Hepatocyte (in vitro differentiated cells and primary cell): ENCODE measurements around a stretch of chr16.

DNA sequence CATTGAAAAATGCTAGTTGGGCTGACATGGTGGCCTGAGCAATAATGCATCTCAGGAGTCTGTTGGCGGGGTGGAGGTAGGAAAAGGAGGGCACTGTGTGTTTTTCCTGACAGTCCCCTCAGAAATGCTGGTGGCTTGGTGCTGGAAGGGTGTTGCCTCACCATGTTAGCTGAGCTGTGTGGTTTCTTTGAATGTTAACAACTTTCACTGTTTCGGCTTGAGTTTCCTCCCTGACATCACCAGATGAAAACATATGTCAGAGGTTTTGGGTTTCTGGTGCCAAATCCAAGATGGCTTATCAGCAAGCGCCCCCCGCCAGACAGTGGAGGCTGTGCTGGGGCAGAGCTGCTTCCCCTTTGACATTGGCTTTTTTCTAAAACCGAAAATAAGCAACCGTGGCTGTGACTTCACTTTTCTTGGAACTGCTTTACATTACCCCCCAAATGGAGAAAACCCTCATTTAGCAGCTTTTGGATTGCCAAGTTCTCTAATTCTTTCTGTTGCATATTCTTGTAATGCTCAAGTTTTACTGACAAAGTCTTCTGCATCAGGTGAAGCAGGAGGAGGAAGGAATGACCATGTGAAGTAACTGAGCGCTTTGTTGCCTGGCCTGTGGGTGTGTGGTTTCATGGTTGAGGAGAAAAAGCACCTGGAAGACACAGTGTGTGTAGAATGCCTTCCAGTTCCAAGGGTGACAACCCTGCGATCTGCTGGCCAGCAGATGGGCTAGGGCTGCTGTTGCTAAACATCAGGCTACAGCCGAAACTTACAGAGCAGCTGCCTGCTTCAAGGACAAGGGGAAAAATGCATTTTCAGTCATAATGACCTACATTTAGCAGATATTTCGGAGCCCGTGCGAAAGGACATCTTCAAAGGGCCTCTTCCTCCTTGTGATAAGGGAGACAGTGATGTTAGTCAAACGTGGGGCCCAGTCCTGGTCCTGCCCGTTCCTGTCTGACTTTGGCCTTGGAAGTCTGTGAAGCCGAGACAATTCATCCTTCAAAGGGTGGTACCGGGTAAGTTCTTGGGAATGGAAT, 9.7 kb downstream of the RMI2 start:
- RAMPAGE, long total RNA, result no peak
- RRBS, result no CpG with 5 or more reads among the region's 16 CpGs

- RAMPAGE, long total RNA, result no peak
- RRBS, result no CpG with 5 or more reads among the region's 19 CpGs
These were observed 26.5 kb upstream of the ENSG00000188897 start for GRCh38 chr16:11553435-11554022.

DNA sequence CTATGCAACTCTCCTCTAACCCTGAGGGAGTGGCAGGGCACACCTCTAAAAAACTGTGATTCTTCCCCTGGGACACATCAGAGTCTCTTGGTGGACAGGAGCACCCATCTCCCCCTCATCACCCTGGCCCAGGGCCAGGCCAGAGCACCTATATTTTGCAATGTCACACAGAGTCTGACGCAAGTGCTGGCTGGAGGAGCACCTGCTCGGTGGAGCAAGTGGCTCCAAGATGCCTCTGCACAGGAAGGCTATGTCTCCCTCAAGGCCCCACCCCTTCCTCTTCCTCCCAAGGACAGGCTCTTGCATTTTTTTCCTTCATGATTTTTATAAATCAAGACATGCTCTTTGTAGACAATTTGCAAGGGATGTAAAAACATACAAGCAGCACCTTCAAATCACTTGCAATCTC, 13.3 kb downstream of the SNN start:
- RAMPAGE, long total RNA, result no peak
- RRBS, result no CpG with 5 or more reads among the region's 2 CpGs

- RAMPAGE, long total RNA, result no peak
- RRBS, result no CpG with 5 or more reads among the region's 10 CpGs
These were observed 19.4 kb downstream of the SNN start for GRCh38 chr16:11687523-11688157.

- RAMPAGE, long total RNA, result no peak
- RRBS, result no CpG with 5 or more reads among the region's 3 CpGs
These were observed 35.0 kb downstream of the TXNDC11 start for GRCh38 chr16:11707673-11707980.

DNA sequence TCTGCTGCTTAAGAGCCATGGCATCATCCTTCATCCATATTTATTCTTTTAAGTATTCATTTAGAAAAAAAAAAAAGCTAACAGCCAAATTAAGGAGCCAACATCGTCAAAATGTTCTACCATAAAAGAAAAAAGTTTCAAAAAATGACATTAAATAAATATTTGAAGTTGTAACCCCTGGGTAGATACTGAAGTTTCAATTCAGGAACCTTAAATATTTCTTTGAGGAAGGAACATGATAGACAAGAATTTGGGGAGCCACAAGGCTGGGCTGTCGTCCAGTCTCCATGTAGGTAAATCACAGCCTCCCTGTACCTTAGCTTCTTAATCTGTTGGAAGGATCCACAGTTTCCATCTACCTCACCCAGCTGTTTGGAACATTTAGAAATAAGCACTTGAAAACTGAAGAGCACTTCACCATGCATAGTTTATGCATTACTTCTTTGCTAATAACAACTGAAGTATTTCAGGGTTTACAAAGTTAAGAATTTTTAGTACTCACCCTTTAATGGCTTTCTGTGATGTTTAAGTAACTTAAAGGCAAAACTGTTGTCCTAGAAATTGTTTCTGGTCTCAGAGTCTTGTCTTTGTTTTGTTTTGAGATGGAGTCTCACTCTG, 17.3 kb downstream of the TXNDC11 start:
- RAMPAGE, long total RNA, result no peak
- RRBS, result no CpG with 5 or more reads among the region's 2 CpGs

- RAMPAGE, long total RNA, result no peak
- RRBS, result no CpG with 5 or more reads among the region's 6 CpGs
These were observed 12.3 kb downstream of the TXNDC11 start for GRCh38 chr16:11730170-11730901.

- RAMPAGE, long total RNA, result no peak
- RRBS, result no CpG with 5 or more reads among the region's 2 CpGs
These were observed 25.6 kb upstream of the TXNDC11 start for GRCh38 chr16:11768192-11768638.

DNA sequence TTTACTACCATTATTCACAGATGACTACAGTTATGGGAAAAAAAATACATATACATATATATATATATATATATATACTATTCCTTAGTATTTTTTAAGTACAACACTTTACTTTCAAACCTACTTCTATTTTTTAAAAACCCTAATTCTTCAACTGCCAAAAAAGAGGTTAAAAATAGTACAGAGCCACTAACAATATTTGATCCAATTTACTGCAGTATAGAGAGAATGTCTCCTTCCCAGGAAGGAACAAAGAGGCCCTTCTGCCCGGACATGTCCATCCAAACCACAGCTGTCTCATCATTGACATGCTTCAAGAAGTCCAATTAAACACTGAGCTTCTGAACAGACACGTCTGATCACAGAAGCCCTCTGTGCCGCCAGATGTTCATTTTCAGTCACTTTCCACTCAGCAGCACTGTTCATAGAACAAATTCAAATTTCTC, 15.4 kb downstream of the ZC3H7A start:
- RAMPAGE, long total RNA, result no peak
- RRBS, result no CpG with 5 or more reads among the region's 3 CpGs

- RAMPAGE, long total RNA, result no peak
- RRBS, result no CpG with 5 or more reads among the region's 14 CpGs
These were observed 2.2 kb downstream of the ZC3H7A start for GRCh38 chr16:11794511-11795533.

GRCh38 chr16:11797374-11798406, 632 bp upstream of the ZC3H7A start:
- RAMPAGE, long total RNA, result no peak
- RRBS, result 1% methylated on average over 23 of the region's 51 CpGs

- RAMPAGE, long total RNA, result no peak
- RRBS, result no CpG with 5 or more reads among the region's 17 CpGs
These were observed 1.8 kb downstream of the GSPT1 start for GRCh38 chr16:11913742-11914527.

DNA sequence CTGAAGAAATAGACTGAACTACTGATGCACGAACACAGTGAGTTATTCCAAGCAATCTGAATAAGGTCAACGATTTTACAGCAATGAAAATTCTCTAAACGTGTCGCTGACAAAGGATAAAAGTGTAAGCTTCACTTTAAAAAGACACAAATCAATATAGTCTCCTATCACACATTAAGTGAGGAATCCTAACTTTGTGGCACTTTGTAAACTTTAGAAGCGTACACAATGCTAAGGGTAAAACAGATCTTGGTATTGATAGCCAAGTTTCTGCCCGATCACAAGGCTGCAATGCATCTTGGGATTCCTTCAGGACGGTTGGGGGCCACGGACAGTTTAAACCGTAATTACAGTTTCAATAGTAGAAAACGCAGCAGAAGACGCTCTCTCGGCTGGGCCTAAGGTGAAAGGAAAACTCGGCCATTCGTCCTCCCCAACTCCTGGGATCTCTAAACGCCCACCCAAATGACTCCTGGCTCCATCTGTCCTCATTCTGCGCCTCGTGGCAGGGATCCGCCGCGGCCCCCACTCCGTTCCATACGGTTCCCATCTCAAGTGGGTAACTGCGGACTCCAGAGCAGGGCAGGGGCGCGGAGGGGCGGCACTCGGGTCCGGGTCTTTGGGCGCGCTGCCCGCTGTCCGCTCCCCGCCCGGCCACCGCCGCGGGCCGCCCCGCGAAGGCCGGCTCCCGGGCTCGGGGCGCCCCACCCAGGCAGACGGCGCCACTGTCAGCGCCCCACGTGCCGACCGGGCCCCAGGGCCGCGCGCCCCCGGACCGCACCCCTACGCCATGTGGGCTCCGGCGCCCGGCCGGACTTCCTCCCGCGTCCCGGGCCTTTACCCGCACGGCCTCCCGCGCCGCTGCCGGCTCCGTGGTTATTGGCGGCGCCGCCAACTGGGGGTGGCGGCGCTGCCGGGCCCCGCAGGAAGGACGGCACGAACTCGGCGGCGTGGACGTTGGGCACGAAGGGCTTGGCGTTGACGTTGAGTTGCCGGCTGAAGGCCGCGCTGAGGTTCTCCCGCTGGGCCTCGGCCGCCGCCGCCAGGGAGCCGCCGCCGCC, 898 bp downstream of the GSPT1 start:
- RAMPAGE, long total RNA, result no peak
- RRBS, result 1% methylated on average over 47 of the region's 97 CpGs

DNA sequence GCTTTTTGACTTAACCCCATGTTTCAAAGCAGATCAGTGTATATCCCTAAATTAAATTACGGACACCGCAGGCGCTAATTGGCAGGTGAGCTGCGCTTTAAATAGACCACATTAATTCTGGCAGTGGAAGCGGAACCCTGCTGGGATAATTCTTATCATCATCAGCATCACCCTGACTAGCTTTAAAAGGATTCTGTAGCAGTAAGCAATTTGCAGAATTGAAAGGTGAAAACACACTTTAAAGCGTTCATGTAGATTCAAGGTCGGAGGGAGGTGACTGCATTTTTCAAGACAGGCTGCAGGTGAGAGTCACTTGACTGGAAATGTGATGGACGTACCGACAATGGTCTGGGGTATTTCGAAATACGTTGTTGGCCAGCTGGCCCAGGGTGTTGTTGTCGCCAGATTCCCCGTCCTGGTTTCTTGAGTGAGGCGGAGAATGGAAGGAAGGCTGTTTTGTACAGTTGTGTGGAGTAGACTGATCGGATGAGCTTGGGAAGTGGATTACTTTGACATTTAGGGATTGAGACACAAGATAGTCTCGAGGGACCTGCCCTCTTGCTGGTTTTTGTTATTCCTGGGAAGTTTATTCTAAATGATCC, 62.1 kb downstream of the SNX29 start:
- RAMPAGE, long total RNA, result no peak
- RRBS, result no CpG with 5 or more reads among the region's 16 CpGs

- RAMPAGE, long total RNA, result no peak
- RRBS, result no CpG with 5 or more reads among the region's 20 CpGs
These were observed 102.4 kb downstream of the SNX29 start for GRCh38 chr16:12078679-12079492.

- RAMPAGE, long total RNA, result no peak
- RRBS, result no CpG with 5 or more reads among the region's 6 CpGs
These were observed 301.0 kb downstream of the CPPED1 start for GRCh38 chr16:12502708-12502991.

GRCh38 chr16:12552352-12552864, 251.3 kb downstream of the CPPED1 start:
- RAMPAGE, long total RNA, result no peak
- RRBS, result no CpG with 5 or more reads among the region's 8 CpGs

GRCh38 chr16:12646696-12647145, 157.0 kb downstream of the CPPED1 start:
- RAMPAGE, long total RNA, result no peak
- RRBS, result no CpG with 5 or more reads among the region's 9 CpGs

DNA sequence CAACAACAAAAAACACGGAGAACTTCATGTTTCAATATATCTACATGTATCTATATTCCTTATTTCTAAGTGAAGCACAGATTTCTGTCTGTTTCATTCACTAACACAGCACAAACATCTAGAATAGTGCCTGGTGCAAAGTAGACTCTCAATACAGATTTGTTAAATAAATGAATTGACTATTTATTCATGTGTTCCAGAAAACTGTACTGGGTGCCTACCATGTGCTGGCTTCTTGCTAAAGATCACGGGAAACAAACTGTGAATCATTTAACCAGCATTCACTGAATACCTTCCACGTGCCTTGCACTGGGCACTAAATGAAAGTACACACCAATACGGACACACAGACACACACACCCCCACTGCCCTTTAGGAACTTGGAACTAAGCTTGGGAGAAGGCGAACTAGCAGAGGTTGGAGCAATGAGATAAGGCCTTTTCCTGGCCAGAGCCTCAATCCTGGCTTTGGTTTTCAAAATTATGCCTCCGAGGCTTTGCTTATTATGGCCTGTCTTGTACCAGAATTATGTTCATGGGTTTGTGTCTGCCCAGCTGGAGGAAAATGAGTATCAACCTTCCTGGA, 32.5 kb downstream of the CPPED1 start:
- RAMPAGE, long total RNA, result no peak
- RRBS, result no CpG with 5 or more reads among the region's 6 CpGs

- RAMPAGE, long total RNA, result no peak
- RRBS, result 3% methylated on average over 5 of the region's 48 CpGs
These were observed 1.6 kb downstream of the SHISA9 start for GRCh38 chr16:12902759-12903559.